LUHMES (cell line): ENCODE data around the genes SLC36A2, G3BP1 and GLRA1.

- PRO-cap = no peak
Measured at GRCh38 chr5:150999995-151000412, 20.4 kb upstream of the GPX3 start.

- PRO-cap = no peak
Measured at GRCh38 chr5:151014888-151015442, 5.4 kb upstream of the GPX3 start.

GRCh38 chr5:151037870-151038207, 17.4 kb downstream of the GPX3 start:
- PRO-cap = no peak

DNA sequence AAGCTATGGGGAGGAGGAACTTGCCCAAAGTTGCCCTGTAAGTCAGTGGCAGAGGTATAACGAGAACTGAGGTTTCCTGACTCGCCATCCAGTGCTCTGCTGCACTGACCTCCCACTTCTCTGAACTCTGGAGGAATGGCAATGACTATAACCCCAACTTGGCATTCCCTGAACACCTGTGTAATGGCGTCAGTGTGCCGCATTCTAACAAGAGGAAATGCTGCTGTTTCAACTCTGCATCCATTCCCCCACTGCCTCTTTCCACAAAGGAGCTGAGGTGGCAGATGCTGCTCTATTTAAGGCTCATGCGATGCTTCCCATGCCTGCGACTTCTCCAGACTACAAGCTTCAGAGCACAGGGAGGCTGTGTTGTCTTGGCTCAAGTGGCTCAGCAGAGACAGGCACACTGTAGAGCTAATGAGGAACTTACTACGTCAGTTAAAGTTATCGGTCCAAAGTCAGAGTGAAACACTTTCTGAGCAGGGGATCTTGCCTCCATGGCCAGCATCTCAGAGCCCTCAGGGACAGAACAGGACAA, 22.0 kb downstream of the TNIP1 start:
- PRO-cap = no peak

DNA sequence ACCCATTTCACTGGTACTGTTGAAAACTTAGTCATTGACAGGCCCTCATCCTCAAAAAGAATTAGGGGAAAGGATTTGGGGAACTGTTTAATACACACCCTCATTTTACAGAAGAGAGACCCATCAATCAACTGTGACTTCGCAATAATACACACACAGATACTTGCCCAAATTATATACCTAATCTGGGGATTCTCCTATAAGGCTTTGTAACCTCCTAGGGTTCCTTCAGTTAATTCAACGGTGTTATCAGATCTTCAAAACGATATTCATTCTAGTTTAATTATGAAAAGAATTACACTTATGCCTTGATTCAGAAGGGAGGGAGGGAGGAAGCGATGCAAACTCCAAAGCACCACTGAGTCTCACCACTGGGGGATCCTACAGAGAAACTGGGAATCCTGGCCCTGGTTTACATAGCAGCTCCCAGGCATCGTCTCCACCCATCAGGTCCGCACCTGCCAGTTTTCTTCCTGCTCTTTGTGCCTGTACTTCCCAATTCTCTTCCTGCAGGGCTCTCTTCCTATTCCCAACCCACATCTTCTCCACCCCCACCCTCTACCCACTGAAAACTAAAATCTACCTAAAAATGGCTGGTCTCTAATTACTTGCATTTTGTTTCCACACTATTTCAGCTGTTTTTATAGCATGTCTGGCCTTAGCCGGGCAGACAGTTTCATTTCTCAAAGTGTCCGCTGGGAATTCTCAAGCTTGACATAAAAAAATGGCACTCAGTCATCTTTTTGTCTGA, 1.4 kb upstream of the TNIP1 start:
- PRO-cap = no peak

- PRO-cap = no peak
Measured at GRCh38 chr5:151093870-151094897, 13.3 kb upstream of the TNIP1 start.

- PRO-cap = no peak
Measured at GRCh38 chr5:151098081-151098628, 17.3 kb upstream of the TNIP1 start.

- PRO-cap = no peak
Measured at GRCh38 chr5:151100794-151101613, 20.2 kb upstream of the TNIP1 start.

- PRO-cap = no peak
Measured at GRCh38 chr5:151106830-151107638, 26.2 kb upstream of the TNIP1 start.

DNA sequence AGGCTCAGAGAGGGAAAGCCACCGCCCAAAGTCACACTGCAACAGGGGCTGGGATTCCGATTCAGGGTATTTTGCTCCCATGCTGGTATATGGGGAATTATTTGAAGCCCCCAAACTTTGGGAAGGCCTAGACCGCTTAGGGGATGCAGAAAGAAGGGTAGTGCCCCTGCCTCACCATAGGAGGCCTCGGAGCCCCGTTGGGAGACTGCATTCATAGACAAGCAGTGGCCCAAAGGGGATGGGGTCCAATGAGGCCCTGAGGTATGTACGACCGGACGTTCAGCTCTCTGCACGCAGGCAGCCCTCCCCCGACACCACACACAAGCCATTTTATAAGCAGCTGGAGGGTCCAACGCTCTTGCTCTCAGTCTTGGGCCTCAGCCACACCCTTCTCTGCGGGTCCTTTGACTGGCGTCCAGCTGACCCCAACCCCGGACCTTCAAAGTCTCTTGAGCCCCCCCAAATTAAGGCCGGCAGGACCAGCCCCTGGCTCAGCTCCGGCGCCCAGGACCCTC, 628 bp downstream of the ANXA6 start:
- PRO-cap = no peak

DNA sequence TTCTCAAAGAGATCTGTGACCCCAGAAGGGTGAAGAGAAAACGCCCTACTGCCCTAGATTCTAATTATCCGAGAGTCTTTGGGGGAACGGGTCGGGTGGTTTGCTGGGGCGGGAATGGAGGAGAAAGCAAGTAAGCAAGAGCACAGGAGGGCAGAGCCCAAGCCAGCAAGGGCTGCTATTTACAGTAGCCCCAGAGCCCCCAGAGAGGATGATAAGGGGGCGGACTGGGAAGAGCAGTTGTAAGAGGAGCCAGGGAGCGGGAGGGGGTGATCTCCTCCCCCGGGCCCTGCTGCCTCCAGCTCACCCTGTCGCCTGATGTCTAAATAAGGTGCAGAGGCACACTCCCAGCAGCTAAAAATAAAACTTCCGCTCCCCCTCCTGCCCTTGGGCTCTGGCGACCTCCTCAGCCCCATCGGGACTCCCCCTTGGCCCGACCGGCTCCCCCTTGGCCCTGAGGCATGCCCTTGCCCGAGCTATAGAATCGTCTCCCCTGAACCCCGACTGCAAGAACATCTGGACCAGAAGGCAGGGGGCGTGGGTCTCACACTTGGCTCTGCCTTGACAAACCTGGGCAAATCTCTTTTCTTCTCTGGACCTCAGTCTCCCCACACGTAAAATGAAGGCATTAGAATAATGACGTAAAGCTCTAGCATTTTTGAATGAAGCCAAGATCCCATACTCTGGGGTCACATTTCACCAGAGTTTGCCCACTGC, 14.5 kb upstream of the CCDC69 start:
- PRO-cap = no peak

DNA sequence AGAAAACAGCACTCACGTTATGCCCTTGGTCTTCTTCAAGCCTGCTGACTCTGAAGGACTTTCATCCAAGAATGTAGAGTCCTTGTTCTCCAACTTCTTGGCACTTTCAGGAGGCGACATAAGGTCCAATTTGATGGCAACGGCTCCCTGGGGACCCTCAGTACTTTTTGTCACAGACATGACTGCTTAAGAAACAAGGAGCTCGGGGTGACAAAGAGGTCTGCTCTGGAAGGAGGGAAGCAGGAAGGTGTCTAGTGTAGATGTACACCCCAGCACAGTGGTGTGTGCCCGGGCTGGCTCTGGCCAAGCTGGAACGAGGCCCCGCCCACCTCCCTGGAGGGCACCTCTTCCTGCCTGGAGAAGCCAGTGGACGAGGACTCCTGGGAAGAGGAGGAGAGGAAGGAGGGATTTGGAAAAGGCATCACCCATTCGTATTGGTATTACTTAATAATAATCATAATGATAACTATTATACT, at the start of gene SLC36A2:
Gene SLC36A2 (minus strand): TSS at position 279 of the 476 bp plus-strand sequence.
- PRO-cap = no peak

DNA sequence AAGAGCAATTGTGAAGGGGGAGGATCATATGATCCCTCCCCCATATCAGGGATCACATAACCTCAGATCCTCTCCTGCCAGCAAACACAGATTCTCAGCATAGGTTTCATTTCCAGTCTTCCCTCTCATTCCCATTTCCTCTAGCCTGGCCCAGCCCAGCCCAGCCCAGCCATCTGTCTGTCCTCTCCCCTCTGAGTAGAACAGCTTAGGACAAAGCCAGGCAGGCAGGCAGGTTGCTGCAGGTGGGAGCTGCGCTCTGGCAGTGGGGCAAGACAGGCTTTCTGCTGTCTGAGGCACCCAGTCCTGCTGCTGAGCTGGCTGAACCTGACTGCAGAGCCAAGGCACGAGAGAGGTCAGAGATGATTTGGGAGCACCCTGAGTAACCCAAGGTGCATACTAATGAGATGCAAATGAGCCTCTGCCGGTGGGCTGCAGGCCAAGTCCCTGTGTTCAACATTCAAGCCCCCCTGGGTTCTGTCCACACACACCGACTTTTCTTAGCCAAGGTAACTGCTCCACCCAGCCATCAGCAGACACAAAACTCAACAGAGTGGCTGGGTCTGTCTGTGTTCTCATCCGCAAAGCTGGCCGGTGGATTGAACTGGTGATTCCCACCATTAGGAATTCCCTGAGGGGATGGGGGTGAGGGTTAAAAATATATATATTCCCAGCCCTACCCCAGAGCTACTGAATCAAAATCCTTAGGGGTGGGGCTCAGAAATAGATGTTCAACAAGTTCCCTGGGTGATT, 9.2 kb downstream of the FAT2 start:
- PRO-cap = no peak

- PRO-cap = no peak
Measured at GRCh38 chr5:151676298-151677233, 10.1 kb downstream of the SPARC start.

DNA sequence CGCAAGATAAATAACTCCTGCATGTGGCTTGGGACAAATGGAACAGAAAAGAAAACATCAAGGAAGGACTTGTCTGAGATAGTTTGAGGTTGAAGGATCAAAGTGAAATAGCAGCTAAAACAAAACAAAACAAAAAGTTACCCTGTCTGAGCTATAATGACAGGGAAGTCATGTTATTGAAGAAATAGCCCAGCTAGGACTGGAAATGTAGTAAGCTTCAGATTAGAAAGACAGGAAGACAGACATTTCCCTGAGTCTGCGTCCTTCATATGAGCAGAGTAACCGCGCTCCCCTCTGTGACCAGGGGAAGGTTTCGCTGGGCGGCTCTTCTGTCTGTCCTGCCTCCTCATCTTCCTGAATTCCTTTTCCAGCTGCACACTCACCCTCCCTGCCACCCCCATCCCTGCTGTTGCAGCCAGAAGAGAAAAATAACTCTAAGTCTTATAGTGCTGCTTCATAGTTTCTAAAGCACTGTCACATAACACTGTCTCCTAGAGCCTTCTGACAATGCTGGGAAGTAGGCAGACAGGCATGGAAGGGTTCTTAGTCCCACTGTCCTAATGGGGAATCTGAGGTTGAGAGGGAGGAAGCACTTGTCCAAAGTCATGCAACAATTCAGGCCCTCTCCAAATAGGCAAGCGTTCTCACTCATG, 8.6 kb downstream of the SPARC start:
- PRO-cap = no peak

DNA sequence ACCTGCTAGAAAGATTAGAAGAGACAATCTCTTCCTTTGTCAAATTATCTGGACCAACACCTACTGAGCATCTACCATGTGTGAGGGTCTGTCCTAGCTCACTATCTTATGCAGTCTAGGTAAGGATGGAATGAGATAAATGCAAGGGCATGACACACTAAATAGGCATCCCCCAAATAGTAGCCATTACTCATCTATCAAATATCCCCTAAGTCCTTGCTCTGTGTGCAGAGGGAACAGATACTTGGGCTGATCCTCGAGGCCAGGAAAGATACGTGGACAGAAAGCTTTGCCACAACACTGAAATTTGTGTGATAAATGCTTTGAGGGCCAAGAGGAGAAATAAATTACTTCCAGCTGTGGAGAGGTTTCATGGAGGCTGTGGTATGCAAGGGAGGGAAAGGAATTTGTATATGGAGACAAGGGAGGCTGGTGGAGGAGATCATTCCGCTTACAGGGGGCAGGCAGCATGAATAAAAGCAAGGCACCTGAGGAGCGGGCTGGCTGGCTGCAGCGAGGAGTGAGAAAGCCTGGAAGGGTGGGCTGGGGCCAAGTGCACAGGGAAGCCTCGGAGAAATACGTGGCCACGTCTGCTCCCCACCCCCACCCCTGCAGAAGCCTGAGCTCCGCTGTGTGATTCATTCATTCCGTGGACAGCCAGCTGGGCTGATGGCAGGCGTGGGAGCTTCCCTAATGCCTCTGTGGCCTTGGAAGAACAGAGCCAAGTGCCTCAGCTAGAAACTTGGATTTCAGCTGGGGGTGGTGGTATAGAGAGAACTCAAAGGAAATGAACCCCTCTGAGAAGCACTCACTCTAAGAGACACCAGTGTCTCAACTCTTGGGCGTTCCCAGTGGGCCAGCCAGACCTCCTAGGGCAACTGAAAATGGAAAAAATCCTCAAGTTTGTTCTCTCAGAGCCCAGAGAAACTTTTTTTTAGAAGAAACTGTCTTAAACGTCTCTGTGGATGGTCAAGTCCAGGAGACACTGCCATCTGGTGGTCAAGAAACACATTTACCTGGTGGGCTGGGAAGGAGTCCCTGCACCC, 18.3 kb downstream of the ATOX1 start:
- PRO-cap = no peak

DNA sequence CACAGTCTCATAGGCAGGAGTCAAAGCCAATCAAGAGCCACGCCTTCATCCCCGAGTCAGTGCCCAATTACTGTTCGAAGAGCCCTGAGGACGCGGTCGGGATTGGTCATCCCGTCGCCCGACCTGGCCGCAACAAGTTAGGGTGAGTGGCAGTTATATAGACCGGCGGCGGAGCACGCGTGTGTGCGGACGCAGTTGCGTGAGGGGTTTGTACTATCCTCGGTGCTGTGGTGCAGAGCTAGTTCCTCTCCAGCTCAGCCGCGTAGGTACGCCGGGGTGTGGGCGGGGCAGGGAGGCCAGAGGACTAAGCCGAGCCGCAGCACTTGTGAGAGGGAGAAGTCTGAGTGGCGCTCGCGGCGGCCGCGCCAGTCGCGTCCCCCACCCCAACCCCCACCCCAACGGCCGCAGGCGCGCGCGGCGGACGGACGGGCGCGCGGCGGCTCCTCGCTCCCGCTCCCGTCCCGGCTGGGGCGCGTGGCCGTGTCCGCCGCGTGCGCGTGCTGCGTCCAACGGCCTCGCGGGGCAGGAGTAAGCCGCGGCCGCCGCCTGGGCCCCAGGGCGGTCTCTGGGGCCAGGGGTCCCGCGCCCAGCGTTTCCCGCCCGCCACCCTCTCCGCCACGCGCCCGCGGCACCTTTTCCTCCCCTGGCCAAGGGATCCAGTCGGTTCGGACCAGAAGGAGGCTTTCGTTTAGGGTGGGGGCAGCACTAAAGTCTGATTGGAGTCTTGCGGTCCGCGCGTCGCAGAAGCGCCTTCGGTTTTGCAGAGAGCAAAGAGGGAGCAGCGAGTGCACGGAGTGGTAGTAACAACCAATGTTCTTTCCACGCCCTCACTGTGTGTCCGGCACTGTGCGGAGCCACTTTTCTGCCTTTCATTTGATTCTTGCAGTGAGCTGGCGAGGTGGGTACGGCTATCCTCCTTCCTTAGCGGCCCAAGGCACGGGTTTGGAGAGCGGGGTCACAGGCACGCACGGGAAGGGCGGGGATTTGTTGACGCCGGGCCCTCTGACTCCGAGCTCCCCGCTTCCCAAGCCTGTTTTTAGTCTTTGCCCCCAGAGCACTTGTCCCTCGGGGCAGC, at the start of gene G3BP1:
Gene G3BP1 (plus strand): TSS at position 184 of the 1,075 bp plus-strand sequence.
- PRO-cap = unidirectional peak, plus-strand start at position 184 of the sequence

DNA sequence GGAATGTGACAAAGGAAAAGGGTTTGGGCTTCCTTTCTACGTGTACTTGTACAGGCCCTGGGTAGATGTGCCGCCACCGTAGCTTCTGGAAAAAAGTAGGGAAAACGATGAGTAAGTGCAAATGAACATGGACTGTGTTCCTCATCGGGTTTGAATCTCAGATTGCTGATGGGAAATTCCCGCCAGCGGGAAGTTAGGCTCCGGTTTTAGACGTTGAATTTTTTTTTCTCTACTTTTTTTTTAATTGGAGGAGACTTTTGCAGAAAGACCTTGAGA, 1.1 kb downstream of the G3BP1 start:
- PRO-cap = no peak

GRCh38 chr5:151924773-151925046, at the start of gene GLRA1:
Gene GLRA1, minus strand, starts transcription at chr5:151924851.
- PRO-cap = no peak

GRCh38 chr5:154042799-154043224, 4.0 kb downstream of the MFAP3 start:
- PRO-cap = no peak